ENCODE data around the gene SCEL.

GRCh38 chr13:73967751-73968427, 909.1 kb downstream of the KLF5 start:
- PRO-cap: no peak

- PRO-cap: no peak
Measured at GRCh38 chr13:74227660-74228282, 1169.0 kb downstream of the KLF5 start.

DNA sequence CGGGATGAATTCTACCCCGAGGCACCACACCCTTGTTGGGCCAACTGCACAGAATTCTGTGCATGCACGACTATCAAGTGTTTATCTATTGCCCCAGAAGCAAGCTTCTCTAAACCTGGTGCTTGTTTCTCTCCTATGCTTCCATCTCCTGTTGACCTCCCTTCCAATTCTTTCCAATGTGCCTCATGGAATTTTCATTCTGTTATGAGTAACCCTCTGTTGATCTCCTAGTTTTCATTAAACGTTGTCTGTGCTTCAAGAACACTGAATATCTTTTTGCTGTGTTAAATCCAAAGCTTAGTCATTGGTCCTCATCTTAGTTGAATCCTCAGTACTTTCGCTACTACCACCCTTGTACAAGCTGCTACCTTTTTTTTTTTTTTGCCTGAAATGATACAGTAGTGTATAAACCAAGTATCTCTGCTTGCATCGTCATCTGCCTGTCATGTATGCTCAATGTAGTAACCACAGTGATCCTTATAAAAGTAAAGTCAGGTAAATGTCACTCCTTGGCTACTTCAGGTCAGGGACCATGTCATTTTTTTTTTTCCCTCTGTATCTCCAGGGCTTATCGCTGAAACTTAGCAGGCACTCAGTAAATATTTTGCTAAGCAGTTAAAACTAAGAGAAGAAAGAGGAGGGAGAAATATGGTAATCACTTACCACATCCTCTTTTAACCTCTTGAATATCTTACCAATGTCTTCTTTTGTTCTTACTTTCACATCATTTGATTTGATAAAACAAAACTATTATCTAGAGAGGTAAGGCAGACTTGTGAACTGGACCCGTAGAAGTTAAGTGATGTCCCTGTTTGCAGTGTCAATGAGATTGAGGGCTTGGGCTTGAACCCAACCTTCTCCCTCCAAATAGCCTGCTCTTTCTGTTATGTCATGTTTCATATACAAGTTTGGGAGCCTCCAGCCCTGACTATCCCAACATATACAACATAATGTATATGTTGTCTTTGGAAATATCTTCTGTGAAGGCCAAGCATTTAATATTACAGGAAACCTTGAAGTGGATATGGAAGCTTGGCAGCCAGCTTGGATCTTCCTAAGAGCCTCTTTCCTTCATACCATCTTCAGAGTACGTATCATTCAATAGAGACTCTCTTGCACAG, 1172.2 kb downstream of the KLF5 start:
- PRO-cap: no peak

DNA sequence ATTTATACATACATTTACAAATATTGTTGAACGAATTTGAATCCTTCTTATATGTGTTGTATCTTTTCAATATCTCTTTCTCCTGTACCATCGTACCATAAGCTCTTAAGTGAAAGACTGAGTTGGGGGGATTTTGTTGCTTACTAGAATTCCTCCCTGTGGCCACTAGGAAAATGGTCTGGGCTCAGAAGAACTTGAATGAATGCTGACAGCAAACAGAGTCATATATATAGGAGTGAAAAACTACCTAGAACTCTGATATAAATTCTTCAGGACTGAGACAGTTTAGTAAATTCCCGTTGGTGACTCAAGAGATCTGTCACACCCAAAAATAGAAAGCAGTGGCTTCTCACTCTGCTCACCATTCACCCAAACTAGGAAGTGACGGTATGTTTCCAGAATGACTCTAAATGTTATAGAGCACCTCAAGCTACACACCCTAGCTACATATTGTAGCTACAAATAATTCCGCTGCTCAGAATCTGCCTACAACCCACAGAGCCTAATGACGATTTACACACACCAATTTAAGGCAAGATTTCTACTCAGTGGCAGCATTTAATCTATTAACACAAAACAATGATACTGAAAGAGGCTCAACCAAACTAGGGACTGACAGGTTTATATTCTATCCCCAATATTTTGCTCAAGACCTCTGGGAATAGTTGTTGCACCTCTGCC, 116.2 kb downstream of the TBC1D4 start:
- PRO-cap: no peak

DNA sequence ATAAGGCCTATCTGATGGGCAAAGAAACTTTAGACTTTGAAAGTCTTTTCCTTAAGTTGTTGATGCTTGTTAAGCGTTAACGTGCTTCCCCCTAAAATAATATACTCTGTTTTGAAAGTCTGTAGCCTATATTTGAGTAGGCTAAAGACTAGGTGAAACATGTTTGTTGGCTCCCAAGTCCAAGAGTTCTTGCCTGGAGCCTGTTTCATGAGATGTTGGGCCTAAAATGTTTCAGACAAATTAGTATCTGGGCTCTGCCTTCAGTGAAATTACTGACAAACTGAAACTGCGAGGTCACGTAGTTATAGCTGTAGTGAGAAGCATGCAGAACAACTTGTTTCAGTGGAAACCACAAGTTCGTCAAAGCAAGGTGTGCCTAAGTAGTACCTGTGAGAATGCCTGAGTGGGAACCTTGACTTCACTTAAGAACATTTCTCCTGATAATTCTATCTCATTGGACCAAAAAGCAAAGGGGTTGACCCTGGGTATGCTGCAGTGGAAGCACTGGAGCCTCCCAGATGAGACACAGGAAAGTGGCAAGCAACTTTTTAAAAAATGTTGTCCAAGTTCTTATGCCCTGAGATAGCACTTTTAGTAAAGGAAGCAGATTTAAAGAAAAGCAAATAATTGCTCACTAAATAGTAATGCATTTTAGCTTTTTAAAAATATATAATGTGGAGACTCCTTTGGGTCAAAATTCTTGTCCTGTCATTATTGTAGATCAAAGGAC, 126.4 kb downstream of the LMO7 start:
- PRO-cap: no peak

- PRO-cap: bidirectional peak, plus-strand start at chr13:75803425, minus-strand start at chr13:75803386
Measured at GRCh38 chr13:75803033-75803569, 167.0 kb downstream of the LMO7 start.

GRCh38 chr13:76824155-76824492, 62.1 kb downstream of the KCTD12 start:
- PRO-cap: no peak

DNA sequence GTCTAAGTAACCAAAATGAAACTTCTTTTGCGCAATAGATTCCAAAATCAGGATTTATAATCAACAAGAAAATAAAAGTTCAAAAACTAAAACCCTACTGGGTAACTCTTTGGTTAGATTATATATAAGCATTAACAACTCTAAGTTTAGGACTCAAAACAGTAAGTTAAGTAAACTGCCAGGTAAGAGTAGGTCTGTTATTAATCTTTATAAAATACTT, 2.5 kb downstream of the KCTD12 start:
- PRO-cap: no peak

- PRO-cap: no peak
Measured at GRCh38 chr13:76894427-76894771, 8.2 kb upstream of the KCTD12 start.

- PRO-cap: no peak
Measured at GRCh38 chr13:76993038-76993314, 1.1 kb downstream of the CLN5 start.

DNA sequence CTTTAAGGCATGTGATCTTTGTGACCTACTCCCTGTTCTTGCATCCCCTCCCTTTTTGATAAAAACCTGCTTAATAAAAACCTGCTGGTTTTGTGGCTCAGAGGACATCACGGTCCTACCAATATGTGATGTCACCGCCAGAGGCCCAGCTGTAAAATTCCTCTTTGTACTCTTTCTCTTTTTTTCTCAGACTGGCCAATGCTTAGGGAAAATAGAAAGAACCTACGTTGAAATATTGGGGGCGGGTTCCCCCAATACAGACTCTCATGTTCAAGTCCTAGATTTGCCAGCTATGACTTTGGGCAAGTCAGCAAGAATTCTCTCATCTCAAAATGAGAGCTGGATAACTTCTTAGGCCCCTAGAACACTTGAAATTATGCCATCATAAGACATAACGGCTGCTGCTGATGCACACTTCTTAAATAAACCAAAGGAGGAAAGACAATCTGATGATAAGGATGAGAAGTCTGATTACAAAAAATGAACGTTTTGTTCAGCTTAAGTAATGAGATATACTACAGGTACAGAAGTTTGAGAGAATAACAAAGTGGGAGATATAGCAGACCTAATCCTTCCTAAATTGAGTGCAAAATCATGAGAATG, 83.7 kb upstream of the FBXL3 start:
- PRO-cap: no peak

- PRO-cap: no peak
Measured at GRCh38 chr13:77250940-77251605, 75.8 kb downstream of the MYCBP2 start.

DNA sequence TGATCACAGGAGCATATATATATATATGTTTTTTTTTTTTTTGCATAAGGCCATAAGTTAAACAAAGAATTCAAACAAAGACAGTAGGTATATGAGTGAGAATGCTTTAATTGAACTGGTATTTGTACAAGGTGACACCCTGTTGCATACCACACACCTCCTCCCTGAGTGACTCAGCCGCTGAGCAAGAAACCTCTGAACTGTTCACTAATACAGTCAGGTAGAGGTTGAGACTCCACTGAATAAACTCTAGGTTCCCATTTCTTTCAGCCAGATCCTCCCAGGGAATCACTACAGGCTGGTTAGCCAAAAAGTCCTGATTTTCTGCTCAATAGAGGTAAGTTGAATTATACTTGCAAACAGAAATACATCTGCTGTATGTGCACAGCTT, at the start of gene SCEL:
TSS of gene SCEL (plus strand) at position 219 of the 391 bp plus-strand sequence.
- PRO-cap: no peak

GRCh38 chr13:79406432-79406601, 262 bp upstream of the RBM26 start:
- PRO-cap: no peak

GRCh38 chr13:79451528-79452009, 29.4 kb upstream of the NDFIP2 start:
- PRO-cap: no peak

DNA sequence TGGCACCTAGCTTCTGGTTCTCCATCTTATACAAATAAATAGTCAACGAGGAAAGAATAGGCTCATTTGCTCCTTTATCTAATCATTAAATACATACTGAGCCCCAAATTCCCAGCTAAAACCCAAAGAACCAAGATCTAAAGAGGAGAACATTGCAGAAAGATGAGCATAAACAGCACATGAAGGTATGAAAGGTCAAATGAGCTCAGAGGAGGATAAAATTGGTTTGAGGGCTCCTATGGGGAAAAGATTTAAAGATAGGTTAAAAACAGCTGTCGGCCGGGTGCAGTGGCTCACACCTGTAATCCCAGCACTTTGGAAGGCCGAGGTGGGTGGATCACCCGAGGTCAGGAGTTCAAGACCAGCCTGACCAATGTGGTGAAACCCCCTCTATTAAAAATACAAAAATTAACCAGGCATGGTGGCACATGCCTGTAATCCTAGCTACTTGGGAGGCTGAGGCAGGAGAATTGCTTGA, 184.3 kb downstream of the SPRY2 start:
- PRO-cap: no peak

GRCh38 chr13:80436489-80436825, 95.5 kb upstream of the SPRY2 start:
- PRO-cap: no peak

DNA sequence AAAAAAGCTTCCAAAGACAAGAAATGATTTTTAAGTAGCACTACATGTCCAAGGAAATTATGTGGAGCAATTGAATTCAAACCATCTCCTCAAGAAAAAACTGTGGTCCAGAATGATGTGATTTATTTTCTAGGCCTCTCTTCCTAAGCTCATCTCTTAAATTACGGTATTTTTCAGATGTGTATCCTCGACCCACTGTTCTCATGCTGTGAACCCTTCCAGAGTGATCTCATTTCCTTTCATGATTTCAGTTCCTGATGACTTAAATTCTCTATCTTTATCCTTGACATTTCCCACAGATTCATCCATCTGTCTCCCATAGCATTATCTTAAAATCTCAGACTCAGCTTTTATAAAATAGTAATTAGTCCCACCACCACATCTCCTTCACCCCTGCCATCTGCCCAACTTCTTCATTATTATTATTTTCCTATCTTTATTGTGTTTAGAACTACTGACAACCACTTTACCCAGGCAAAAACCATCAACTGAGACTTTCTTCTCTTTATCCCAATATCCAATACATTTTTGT, 117.7 kb upstream of the SPRY2 start:
- PRO-cap: no peak

DNA sequence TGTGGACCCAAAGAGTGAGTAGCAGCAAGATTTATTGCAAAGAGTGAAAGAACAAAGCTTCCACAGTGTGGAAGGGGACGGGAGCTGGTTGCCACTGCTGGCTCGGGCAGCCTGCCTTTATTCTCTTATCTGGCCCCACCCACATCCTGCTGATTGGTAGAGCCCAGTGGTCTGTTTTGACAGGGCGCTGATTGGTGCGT, 149.0 kb upstream of the SPRY2 start:
- PRO-cap: no peak

DNA sequence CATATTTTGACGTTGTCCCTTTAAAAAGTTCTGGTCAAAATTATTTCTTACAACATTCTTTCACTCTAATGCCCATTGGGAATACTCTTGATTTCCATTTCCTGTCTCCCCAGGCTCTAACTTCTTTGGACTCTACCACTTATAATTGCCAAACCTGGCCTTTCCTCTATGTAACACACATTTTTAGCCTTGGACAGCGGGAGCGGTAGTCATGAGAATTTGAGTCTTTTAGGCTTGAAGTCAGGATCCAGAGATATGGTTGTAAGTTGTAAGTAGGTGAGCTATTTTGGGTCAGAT, 163.5 kb upstream of the SPRY2 start:
- PRO-cap: no peak

All from left ventricle myocardium (tissue), 1 donor.